Bronchial lymph node (tissue), 1 donor: ENCODE measurements around the genes SHC2 and PRTN3.

GRCh38 chr19:70743-71201 is 36.1 kb upstream of the OR4F17 start:
- PRO-cap: no peak

DNA sequence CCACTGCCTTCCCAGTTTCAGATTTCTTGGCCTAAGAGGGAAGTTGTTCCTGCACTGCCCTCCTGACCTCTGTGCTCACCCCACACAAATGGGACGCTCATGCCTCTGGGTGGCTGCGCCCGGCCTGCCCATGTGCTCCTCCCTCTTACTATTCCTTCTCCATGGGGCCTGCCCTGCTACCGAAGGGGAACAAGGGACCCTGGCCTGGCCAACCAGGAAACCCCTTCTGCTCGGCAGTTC is 5.2 kb upstream of the PLPP2 start:
- PRO-cap: unidirectional peak, minus-strand start at position 71 of the sequence

DNA sequence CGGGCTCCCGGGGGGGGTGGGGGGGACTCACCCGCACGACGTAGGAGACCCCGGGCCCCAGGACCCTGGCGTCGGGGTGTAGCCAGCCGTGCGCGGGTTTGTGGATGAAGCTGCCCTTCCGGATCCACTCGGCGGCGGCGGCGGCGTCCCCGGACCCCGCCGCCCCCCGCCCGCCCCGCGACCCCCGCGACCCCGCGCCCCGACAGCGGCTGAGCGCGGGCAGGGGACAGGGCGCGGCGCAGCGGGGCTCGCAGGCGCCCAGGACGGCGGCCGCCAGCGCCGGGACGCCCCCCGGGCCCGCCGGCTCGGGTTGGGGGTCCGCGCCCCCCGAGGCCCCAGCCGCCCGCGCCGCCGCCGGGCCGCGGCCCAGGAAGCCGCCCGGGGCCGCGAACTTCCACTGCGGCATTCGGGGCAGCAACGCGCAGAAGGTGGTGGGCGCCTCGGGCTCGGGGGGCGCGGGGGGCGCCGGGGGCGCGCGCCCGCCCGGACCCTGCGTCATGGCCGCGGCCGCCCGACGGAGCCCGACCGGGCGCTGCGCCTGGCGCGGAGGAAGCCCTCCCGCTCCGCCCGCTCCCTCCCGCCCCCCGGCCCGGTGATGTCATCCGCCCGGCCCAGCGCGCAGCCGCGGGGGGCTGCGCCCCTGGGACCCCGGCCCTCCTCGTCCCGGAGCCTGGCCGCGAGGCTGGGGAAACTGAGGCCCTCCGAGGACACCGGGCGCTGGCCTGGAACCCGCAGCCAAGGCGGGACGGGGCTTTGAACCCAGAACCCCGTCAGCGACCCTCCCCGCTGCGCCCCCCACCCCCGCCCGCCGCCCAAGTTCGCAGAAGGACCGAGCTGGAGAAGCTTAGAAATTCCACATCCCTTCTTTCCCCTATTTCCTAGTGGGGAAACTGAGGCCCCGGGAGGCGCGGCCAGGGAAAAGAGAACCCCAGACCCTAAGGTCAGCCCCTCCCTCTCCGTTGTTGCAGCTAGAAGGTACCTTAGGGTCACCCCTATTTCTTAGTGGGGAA is at the start of gene SHC2:
TSS of gene SHC2 (minus strand) at position 536 of the 1,010 bp plus-strand sequence.
- PRO-cap: unidirectional peak, minus-strand start at position 534 of the sequence

DNA sequence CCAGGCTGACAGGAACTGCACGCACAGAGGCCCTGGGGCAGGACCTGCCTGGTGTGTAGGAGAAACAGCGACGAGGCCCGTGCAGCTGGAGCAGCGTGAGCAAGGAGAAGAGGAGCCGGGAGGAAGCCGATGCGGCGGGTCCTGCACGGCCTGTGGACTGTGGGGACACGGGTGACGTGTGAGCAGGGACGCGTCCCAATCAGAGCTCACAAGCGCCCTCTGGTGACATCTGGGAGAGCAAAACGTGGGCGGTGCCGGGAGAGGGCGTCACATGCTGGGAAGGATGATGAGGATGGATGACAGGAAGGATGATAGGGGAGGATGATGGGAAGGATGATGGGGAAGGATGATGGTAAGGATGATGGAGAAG is 5.3 kb upstream of the ODF3L2 start:
- PRO-cap: no peak

GRCh38 chr19:704008-704677 is 4.6 kb upstream of the PALM start:
- PRO-cap: unidirectional peak, plus-strand start at chr19:704326

DNA sequence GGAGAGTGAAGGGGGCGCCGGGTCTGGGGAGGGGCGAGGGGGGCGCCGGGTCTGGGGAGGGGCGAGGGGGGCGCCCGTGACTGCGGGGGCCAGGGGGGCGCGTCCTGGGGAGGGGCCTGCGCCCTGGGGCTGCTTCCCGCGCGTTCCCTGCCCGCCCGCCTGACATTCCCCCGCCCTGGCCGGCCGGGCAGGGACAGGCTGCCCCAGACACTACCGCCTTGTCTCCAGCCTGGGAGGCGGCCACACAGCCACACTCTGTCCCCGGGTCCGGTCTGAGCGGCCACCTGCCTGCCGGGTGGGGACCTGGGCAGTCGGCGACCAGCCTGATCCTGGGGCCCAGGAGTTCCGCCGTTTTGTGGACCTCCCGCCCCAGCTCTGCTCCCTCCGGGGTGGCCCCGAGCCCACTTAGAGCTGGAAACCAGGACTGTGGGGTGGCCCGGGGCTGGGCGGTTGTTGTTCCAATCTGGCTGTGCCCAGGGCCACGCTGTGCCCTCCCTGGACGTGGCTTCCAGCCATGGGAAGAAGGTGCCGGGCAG is 11.9 kb downstream of the PALM start:
- PRO-cap: no peak

DNA sequence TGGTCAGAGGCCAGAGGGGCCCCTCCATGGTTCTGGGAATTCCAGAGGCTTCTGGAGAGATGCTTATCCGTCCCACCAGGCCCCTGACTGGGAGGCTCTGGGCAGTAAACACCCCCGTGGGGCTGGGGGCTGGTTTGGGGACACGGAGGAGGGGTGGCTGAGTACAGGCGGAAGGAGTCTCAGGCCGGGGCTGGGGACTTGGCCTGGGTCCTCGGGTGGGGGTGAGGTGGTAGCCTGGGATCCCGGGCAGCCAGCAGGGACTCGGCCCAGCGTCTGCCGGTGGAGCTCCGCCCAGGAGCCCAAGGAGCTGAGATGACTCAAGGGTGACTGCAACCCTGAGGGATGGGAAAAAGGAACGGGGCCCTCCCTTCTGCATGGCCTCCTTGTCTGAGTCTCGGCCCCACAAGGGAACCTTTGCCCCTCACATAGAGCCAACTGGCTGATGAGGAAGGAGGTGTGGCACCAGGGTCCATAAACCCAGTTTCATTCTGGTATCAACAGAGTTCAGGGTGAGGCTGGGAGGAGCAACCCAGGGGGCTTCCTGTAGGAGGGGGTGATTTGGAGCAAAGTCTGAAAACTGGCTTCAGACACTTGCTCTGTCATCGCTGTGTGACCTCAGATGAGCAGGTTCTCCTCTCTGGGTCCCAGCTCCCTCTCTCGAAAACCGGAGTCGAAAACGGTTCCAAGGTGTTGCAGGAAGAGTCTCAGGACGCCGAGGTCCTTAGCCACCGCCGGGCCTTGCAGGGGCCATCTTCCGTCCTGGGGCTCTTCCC is 768 bp downstream of the MISP start:
- PRO-cap: no peak

GRCh38 chr19:791588-792216 is 5.5 kb upstream of the PTBP1 start:
- PRO-cap: no peak

GRCh38 chr19:804491-804775 is 7.2 kb downstream of the PTBP1 start:
- PRO-cap: no peak

DNA sequence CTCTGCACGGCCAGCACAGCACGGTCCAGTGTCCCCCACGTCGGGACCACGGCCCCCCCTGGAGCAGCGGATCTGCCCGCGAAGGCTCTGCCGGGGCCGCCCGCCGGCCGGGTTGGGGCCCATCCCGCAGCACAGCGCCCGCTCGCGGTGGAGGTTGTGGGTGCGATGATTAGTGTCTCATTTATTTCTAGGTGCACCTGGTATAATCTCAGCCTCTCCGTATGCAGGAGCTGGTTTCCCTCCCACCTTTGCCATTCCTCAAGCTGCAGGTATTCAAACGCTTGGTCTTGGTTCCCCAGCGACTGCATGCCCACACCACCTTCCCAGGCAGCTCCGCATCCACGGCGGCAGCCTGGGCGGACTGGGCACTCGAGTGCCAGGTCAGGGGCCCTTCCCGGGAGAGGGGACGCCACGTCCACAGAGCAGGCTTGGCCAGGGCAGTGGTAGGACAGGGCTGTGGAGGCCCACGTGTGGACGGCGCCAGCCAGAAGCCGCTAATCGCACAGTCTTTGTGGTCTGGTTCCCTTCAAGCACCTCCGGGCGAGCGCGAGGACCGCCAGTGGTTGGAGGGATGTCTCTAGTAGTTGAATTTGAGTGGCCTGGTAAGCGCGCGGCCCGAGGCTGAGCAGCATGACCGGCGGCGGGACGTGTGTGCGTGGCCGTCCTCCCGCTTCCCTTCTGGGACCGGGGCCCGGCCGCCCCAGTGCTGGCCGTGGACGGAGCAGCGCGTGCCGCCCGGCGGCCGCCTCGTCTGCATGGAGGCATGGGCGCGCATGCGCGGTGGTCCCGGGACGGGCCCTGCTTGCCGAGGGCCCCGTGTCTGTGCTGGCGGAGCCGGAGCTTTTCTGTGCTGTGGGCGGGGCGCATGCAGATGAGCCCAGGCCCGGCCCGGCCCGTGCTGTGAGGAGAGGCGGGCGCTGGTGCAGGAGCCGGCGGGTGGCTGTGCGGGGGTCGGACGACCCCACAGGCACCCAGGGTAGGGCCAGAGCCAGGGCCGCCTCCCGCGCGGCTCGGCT is 8.4 kb downstream of the PTBP1 start:
- PRO-cap: no peak

DNA sequence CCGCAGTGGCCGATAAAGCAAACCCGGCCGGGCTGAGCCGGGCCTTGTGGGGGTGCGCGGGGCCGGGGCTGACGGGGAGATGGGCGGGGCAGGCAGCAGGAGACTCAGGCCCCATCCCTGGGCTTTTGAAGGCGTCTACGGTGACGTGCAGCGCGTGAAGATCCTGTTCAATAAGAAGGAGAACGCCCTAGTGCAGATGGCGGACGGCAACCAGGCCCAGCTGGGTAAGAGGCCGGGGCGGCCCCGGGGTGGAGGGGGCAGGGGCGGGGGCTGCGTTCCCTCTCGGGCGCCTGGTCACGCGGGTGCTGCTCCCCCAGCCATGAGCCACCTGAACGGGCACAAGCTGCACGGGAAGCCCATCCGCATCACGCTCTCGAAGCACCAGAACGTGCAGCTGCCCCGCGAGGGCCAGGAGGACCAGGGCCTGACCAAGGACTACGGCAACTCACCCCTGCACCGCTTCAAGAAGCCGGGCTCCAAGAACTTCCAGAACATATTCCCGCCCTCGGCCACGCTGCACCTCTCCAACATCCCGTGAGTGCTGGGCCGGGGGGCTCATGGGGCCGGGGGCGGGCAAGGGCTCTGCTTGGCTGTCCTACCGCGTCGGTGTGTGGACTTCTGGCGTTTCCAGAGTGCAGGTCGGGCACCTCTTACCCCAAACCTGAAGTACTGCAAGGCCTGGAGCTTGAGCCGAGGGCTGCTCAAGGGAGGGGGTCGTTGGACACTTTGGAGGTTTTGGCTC is 11.1 kb downstream of the PTBP1 start:
- PRO-cap: unidirectional peak, plus-strand start at position 228 of the sequence

GRCh38 chr19:809805-810900 is 11.6 kb downstream of the PLPPR3 start:
- PRO-cap: no peak

DNA sequence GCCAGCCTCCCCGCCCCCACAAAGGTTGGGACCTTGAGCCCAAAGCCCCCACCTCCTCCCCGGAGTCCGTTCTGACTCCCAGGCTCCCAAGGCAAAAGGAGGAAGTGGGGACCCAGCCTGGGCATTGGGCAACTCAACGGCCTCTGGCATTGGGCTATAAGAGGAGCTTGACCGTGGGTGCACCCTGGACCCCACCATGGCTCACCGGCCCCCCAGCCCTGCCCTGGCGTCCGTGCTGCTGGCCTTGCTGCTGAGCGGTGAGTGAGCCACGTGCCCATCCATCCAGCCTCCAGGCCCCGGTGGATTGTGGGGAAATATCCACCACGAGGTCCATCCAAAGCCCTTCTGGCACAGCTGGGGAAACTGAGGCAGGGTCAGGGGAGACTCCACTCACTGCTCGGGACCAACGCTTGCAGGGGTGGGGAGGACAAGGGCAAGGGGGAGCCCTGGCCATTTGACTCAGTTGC is at the start of gene PRTN3:
TSS of gene PRTN3 (plus strand) at position 187 of the 467 bp plus-strand sequence.
- PRO-cap: no peak

- PRO-cap: no peak
These were observed 3.4 kb downstream of the PRTN3 start for GRCh38 chr19:844079-844769.

DNA sequence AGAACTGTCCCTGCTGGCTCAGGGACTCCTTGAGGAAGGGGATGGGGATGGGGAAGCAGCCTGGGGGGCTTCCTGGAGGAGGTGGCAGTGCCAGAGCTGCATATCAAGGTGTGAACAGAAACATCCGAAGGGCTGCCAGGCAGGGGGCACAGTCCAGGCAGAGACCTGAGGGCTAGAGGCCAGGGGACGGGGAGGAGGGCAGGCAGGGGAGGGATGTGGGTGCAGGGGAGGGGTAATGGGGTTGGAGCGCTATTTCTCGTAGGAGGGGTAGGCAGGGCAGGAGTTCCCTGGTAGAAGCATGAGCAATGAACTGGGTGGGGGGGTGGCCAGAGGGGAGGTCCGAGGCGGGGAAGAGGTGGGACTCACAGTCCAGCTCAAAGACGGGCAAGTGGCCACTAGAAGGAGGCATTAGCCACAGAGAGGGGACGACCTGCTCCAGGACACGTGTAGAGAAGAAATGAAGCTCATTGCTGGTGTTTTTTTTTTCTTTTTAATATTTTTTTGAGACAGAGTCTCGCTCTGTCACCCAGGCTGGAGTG is 3.5 kb upstream of the ELANE start:
- PRO-cap: no peak

GRCh38 chr19:868435-869030 is 9.1 kb downstream of the CFD start:
- PRO-cap: no peak

- PRO-cap: no peak
These were observed 7.0 kb upstream of the MED16 start for GRCh38 chr19:899923-900444.

- PRO-cap: no peak
These were observed 6.7 kb downstream of the ARID3A start for GRCh38 chr19:932285-933242.

DNA sequence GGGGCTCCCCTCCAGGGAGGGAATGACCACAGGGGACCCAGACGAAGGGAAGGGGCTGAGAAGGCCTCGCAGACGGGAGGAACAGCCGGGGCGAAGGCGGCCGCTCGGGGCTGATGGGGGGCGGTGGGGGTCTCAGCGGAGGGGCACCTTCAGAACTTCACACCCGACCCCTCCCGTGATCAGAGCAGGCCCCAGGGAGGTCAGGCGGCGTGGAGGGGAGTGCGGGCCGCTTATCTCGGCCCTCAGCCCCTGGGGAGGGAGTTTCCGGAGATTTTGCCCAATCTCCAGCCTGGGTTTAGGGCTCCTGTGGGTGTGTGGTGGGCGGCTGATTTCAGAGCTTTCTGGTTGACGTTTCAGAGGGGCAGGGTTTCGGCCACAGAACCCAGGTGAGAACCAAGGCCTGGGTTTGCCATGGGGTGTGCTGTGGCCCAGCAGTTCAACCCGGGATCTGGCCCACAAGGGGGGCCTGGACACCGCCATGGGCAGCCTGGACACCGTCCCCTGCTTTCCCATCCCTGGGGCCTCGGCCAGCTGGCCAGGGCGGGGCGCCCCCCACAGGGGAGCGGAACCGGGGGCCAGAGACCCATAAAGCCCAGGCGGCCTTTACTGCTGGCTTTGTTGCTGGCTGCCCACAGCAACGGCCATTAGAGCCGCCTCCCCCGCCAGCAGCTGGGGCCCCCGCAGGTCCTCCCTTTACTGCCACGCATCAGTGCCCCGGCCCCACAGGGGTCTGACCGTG is 29.0 kb downstream of the ARID3A start:
- PRO-cap: no peak

DNA sequence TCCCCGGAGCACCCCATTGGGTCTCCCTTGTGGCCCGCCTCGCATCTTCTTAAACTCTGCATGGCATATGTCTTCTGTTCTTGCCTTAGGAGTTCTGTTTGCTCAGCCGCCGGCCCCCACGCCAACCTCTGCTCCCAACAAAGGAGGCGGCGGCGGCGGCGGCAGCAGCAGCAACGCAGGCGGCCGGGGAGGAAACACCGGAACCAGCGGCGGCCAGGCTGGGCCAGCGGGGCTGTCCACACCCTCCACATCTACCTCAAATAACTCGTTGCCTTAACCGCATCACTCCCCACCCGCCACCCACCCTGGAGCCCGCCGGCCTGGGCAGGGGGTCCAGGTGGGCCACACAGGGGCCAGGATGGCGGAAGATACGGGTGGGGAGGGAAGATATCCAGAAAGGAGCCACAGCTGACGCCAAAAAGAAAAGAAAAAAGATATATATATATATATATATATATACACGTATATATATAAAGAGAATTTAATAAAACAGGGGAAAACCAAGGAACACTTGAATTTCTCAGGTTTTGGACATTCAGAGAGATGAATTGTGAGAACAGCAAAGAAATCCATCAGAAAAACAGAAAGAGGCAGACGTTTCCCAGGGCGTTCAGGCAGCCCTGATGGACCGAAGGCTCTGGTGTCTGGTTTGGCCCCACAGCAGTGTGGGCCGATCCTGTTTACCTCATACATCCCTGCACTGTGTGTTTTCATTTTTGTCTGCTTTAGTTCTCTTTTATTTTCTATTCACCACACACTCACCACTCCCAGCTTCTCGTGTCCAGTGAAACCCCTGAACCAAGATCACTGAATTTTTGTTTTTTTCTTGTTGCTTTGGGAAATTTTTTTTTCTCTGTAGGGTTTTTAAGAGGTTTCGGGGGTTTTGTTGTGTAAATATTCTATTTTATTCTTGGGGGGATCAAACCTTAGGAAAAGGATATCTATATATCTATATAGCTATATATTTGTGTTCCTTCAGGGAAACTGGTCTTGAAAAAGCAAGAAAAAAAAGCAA is 12.0 kb upstream of the WDR18 start:
- PRO-cap: no peak